Cardiac muscle cell (in vitro differentiated cells and primary cell): ENCODE measurements around a stretch of chr2.

- RAMPAGE, long total RNA: no peak
- RRBS: no CpG with 5 or more reads among the region's 6 CpGs
These were observed 56.6 kb downstream of the NPAS2 start for GRCh38 chr2:100876512-100876940.

DNA sequence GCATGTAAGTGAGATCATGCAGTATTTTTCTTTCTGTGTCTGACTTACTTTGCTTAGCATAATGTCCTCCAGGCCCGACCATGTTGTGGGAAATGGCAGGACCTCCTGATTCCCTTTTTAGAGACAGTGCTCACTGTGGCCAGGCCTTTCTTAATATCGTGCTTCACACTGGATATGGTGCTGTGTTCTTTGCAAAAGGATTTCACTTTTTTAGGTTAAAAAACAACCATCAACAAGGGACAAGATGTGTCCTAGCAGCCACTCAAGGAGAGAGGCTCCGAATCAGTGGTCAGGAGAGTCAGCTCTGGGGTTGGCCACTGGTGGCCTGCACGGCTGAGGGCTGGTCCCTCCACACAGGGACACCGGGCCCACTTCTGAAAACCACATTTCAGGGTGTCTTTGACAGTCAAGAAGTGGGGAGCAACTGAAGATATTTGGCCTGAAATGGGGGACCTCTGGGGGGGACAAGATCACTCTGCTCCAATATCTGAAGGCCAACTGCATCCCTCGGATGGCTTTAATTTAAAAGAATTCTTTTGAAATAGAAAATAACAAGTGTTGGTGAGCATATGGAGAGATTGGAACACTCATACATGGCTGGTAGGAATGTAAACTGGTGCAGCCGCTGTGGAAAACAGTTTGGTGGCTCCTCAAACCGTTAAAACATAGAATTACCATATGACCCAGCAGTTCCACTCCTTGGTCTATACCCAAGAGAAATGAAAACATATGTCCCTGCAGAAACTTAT is 59.8 kb downstream of the NPAS2 start:
- RAMPAGE, long total RNA: no peak
- RRBS: no CpG with 5 or more reads among the region's 8 CpGs

DNA sequence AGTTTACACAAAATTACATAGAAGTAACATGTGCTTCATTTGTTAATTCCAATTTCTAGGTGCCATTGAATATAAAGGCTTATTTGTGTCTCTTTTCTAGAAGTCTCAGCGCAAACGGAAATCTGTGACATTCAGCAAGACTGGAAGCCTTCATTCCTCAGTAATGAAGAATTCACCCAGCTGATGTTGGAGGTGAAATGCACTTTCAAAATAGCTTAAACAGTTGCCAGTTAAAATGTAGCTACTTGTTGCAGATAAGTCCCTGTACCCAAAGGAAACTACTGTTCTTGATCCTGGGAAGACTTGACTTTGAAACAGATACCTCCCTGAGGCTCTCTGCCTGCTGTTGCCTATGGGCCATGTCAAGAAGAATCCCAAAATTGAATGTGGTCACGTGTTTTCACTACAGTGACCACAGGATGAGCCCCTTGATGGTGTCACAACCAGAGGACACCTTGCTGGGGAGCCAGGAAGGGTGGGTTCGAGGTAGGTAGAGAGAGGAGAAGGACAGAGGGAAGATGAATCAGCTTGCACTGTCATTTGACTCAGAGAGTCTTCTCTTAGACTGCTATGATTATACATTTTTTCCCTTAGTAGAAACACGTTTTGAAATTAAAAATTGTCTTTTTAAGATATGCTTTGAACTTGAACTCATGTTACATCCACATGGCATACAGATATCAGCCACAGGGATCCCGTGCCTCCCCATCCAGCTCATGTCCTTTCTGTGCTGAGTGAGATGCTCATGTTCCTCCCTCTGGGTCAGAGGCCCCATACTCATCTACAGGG is 69.1 kb upstream of the RPL31 start:
- RAMPAGE, long total RNA: no peak
- RRBS: no CpG with 5 or more reads among the region's 6 CpGs

- RAMPAGE, long total RNA: no peak
- RRBS: no CpG with 5 or more reads among the region's 12 CpGs
These were observed 5.6 kb downstream of the RPL31 start for GRCh38 chr2:101007284-101008536.

- RAMPAGE, long total RNA: no peak
- RRBS: no CpG with 5 or more reads among the region's 24 CpGs
These were observed 36.4 kb downstream of the RPL31 start for GRCh38 chr2:101038306-101039099.

- RAMPAGE, long total RNA: no peak
- RRBS: no CpG with 5 or more reads among the region's 14 CpGs
These were observed 13.2 kb downstream of the CNOT11 start for GRCh38 chr2:101265750-101266464.

- RAMPAGE, long total RNA: no peak
- RRBS: no CpG with 5 or more reads among the region's 8 CpGs
These were observed 12.8 kb upstream of the CREG2 start for GRCh38 chr2:101400059-101400504.

GRCh38 chr2:101751556-101752136 is 54.1 kb downstream of the MAP4K4 start:
- RAMPAGE, long total RNA: no peak
- RRBS: no CpG with 5 or more reads among the region's 5 CpGs

DNA sequence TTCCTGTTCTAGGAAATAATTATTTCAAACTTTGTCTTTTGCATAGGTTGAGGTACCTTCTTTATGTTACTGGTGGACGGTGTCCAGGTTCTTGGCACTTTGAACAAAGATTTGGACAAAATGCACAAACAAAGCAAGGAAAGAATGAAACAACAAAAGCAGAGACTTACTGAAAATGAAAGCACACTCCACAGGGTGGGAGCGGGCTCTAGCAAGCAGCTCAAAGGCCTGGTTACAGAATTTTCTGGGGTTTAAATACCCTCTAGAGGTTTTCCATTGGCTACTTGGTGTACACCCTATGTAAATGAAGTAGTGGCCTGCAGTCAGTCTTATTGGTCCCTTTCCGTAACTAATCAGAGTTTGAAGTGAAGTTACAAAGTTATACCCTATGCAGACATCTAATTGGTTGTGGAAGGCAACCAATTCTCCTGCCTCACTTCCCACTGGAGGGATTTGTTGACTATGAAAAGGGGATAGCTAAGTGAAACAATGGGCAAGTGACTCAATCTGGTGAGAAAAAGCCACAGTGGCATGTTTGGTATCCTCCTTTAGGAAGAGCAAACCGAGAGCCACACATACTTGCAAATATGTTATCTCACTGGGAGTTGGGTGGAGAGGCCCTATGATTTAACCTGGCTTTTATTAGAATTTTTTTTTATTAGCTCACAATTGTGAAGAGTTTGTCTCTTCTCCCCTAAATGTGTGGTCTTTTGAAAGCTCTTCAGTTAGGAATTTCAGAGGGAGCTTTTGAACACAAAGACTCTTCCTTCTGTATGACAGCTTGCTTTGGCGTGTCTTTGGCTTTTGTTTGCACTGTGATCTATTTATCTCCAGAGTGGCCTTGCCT is 69.4 kb downstream of the MAP4K4 start:
- RAMPAGE, long total RNA: no peak
- RRBS: no CpG with 5 or more reads among the region's 5 CpGs

DNA sequence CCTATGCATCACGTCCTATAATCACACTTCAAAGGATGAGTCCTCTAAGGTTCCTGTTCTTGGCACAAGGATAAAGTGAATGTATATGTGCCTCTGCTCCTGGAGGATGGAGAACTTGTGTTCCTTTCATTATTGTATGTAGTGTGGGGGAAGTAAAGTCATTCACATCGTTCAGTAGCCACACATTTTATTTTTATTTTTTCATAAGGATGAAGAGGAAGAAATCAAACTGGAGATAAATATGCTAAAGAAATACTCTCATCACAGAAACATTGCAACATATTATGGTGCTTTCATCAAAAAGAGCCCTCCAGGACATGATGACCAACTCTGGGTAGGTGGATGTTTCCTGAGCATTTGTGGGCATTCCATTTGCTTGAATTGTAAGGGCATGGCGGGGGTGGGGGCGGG is 126.2 kb downstream of the MAP4K4 start:
- RAMPAGE, long total RNA: no peak
- RRBS: no CpG with 5 or more reads among the region's 4 CpGs

GRCh38 chr2:101835756-101836250 is 138.3 kb downstream of the MAP4K4 start:
- RAMPAGE, long total RNA: no peak
- RRBS: no CpG with 5 or more reads among the region's 6 CpGs

DNA sequence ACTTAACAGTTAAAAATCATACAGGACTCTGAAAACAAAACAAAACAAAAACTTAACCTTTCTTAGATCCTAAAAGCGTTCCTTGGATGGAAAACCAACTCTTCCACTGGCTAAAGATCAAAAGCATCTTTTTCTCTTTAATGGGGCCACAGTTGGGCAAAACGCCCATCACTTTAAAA is 340 bp upstream of the IL1R2 start:
- RAMPAGE, long total RNA: no peak
- RRBS: no CpG with 5 or more reads among the region's 2 CpGs

- RAMPAGE, long total RNA: no peak
- RRBS: no CpG with 5 or more reads among the region's 1 CpG
These were observed 57.5 kb downstream of the IL1R2 start for GRCh38 chr2:102049248-102049622.

GRCh38 chr2:102187290-102188318 is 781 bp downstream of the IL1RL2 start:
- RAMPAGE, long total RNA: no peak
- RRBS: 2% methylated on average over 6 of the region's 69 CpGs

- RAMPAGE, long total RNA: no peak
- RRBS: no CpG with 5 or more reads among the region's 11 CpGs
These were observed 14.0 kb downstream of the IL1RL1 start for GRCh38 chr2:102325216-102325941.

GRCh38 chr2:102387413-102388124 is 32.0 kb downstream of the IL18R1 start:
- RAMPAGE, long total RNA: no peak
- RRBS: no CpG with 5 or more reads among the region's 3 CpGs

DNA sequence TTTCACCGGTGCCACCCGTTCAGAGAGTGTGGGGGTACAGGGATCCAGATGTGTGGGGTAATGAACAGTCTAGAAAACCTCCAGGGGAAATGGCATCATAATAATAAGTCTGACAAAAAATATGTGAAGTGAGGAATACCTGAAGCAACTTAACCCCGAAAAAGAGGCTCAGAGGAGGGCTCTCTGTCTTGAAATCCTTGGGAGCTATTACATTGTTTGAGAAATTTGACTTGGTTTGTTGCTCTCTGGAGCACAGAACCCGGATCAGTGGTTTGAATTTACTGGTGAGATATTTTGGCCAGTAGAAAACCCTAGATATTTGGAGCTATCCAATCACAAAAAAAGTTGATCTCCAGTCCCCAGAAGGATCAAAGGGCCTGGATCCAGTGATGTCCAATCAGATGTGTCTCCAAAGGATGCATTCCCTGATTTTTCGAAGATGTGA is 20.7 kb downstream of the IL18RAP start:
- RAMPAGE, long total RNA: no peak
- RRBS: no CpG with 5 or more reads among the region's 5 CpGs

GRCh38 chr2:102621235-102622241 is 2.2 kb downstream of the SLC9A2 start:
- RAMPAGE, long total RNA: no peak
- RRBS: no CpG with 5 or more reads among the region's 12 CpGs

- RAMPAGE, long total RNA: no peak
- RRBS: no CpG with 5 or more reads among the region's 2 CpGs
These were observed 45.1 kb downstream of the SLC9A2 start for GRCh38 chr2:102664390-102664853.

GRCh38 chr2:102802281-102802749 is 40.5 kb downstream of the TMEM182 start:
- RAMPAGE, long total RNA: no peak
- RRBS: no CpG with 5 or more reads among the region's 5 CpGs